ENCODE results near the gene SLC8A3.

DNA sequence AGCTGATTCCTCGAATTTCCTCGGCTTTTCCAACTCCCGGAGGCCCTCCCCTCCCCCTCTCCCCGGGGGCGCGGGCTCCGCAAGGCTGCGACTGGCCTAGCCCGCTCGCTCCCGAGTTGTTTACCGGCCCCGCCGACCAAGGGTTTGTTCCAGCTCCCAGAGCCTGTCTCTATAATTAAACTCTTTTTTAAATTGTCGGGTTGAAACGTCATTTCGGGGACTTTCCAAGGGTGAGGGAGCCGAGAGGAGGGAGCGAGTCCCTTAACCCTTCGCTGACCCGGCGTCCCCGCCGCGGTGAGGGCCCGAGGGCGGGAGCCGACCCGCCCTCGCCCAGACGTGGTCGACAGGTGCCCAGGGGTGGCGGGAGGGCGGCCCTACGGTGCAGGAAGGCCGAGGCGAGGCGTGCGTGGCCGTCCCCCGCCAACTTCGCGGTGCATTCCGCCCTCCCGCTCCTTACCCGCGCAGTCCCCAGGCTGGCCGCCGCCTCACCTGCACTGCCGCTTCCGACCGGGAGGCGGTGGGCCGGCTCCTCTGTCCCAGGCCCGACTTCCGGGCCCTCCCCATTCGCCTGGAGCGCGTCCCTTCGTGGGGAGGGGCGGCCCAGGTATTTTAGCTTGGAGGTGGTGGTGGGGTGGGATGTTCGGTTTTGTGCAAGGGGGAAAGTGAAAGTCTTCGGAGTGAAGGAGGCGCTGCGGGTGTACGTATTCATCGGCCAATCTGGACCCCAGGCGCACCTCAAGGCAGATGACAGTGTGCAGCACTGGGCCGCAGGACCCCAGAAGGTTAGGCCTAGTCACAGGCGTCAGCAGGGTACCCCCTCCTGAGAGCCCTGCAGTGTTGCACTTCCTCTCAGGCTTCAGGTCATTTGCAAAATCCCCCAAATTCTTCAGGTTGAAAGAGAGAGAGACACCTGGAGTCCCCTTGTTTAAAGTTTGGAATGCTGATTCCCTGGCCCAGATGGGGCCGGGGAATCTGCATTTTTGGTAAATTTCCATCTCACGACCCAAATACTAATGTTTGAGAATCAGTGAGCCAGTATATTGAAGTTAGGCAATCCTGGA is 3.0 kb upstream of the ZFP36L1 start:
- PRO-cap: bidirectional peak, plus-strand start at position 219 of the sequence, minus-strand start at position 118 of the sequence; unidirectional peak, minus-strand start at position 428 of the sequence

GRCh38 chr14:68822173-68822648 is 29.3 kb upstream of the ZFP36L1 start:
- PRO-cap: no peak

- PRO-cap: no peak
Observed at GRCh38 chr14:68882783-68883218, 89.9 kb upstream of the ZFP36L1 start.

GRCh38 chr14:68894006-68894707 is 84.9 kb downstream of the ACTN1 start:
- PRO-cap: no peak

GRCh38 chr14:68908133-68908530 is 71.0 kb downstream of the ACTN1 start:
- PRO-cap: no peak

DNA sequence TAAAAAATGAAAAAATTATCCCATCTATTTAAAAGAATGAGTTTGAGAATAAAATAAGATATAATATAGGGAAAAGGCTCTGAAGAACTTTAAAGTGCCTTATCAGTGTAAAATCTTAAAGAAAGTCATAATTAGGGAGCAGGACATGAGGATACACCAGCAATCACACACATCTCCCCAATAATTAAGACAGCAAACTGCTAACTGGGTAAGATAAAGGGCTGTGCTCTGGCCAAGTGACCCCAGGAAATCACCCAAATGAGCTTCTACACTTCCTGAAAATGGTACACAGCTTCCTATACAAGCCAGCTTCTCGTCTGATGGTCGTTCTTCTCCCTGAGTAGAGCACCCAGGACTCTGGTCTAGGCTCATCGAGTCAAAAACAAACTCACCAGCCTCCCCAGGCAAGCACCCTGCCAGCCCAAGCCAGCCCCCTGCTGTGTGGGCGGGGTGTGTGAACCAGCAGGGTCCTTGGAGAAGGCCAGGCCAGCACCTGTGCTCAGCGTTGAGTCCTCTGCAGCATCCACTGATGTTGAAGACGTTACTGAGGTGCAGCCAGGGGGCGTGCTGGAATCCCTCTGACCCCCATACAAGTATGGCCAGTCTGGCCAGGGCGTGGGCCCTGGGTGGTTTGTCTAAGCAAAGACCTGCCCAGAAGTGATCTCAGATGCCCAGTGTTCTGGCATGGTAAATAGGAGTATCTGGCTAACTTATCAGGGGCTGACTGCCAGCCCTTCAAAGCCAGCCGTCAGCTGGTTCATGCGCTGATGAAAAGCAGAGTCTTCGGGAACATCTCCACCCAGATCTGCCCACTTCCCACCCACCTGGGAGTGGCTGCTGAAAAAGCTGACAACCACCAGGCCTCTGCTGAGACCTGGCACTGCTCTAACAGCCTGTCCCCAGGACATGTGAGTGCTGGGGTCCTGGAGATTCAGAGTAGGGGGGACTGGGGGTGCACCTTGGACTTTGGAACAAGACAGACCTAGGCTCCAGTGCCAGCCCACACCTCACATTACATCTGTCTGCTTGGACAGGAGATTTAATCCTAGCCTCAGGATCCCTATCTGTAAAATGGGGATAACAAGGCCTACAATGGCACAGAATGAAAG is 41.3 kb downstream of the ACTN1 start:
- PRO-cap: bidirectional peak, plus-strand start at position 880 of the sequence, minus-strand start at position 681 of the sequence

DNA sequence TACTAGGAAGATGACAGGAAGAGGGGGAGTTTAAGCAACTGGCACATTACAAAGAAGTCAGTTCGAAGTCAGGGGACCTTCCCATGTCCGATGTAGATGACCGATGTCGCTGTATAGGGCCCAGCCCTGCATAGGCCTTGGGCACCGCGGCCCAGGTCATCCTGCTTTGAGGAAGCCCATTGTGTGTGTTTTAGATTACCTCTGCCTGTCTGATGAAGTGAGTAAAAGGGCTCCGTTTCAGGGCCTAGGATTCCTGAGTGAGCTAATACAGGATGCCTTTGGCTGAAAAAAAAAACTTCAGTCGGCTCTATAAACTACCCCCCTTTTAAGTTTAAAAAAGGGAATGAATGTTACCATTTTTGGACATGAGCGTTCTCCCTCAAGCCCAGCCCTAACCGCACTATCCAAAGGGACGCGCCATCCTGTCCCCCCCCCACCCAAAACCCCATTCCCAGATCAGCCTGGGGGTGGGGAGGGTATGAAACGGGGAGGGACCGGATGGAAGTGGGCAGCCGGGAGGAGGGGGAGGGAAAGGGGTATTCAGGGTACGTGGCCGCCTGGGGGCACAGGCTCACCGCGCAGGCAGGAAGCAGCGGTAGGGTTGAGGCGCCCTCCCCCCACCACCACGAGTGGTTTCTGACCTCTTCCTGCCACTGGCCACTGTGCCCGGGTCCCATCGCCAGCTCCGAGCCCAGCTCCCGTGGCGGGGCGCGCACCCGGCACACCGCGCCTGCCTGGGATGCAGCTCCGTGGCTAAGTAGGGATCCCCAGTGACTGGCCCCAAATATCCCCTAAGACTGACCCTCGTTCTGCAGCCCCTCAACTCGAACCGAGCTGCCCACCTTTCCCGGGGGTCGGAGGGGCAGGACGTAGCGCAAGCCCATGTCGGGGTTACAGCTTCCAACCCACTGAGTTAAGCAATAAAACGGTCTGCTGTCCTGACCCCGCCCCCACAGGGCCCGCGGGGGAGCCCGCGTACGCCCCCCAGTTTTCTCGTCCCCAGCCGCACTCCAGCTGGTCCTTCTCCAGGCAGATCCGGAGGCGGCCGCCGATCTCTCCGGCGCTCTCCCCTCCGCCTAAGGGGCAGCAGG is 1.4 kb downstream of the ACTN1 start:
- PRO-cap: bidirectional peak, plus-strand start at position 653 of the sequence, minus-strand start at position 264 of the sequence

GRCh38 chr14:69079362-69080054 is 73.4 kb downstream of the DCAF5 start:
- PRO-cap: bidirectional peak, plus-strand start at chr14:69079696, minus-strand start at chr14:69079594

DNA sequence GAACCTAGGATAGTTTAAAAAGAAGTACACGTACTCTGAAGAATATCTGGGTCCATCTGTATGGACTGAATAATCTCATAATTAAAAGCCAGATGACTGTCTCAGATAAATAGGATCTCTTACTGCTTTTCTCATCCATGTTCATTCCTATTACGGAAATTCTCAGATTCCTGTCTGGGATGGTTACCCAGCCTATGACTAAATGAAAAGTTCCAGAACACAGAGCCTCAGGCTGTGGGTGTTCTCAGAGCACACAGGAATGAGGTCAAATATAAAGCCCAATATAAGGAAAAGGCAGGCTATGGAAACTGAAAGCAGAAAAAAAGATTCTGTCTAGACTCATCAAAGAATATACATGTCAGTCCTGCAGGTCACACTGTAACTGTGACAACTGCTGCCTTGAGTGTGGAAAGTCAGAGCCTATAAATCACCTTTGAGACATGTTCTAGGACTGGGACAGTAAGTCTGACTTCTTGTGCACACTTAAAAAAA is 64.4 kb downstream of the DCAF5 start:
- PRO-cap: unidirectional peak, minus-strand start at position 152 of the sequence; unidirectional peak, minus-strand start at position 200 of the sequence

GRCh38 chr14:69226214-69226582 is 33.8 kb upstream of the GALNT16 start:
- PRO-cap: no peak

DNA sequence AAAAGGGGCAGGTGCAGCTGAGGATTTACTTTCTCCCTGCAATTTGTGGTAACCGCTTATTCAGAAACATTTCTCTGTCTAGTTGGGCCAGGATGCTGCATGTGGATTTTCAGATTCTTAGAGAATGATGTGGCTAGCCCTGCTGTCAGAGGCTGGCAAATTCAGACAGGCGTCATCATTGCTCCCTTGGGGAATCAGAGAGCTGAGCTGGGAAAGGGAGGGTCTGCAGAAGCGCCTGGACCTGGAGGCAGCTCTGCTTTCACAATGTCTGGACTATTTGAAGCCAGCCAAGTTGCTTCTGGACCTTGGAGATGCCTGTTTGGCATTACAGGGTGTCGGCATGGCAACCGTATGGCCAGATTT is 3.4 kb downstream of the GALNT16 start:
- PRO-cap: bidirectional peak, plus-strand start at position 228 of the sequence, minus-strand start at position 97 of the sequence

GRCh38 chr14:69316945-69317518 is 57.1 kb downstream of the GALNT16 start:
- PRO-cap: unidirectional peak, plus-strand start at chr14:69317343

- PRO-cap: no peak
Observed at GRCh38 chr14:69501218-69501739, 16.8 kb downstream of the PLEKHD1 start.

GRCh38 chr14:69712487-69713138 is 54.3 kb upstream of the SRSF5 start:
- PRO-cap: no peak

DNA sequence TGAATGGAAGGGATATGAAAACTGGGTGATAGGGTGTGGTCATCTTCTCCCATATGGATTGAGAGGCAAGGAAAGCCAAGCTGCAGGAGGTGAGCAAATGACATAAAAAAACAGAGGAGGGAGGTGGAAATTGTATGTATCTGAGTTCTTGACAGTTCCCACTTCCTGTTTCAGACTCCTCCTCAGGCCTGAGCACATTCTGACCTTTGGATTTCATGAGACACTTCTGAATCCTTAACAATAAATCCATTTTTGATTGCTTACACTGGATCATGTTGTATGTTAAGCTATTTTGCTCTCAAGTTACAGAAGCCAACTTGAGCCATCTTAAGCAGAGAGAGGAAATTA is 11.7 kb upstream of the SRSF5 start:
- PRO-cap: no peak

- PRO-cap: no peak
Observed at GRCh38 chr14:69937383-69937817, 58.2 kb downstream of the SMOC1 start.

DNA sequence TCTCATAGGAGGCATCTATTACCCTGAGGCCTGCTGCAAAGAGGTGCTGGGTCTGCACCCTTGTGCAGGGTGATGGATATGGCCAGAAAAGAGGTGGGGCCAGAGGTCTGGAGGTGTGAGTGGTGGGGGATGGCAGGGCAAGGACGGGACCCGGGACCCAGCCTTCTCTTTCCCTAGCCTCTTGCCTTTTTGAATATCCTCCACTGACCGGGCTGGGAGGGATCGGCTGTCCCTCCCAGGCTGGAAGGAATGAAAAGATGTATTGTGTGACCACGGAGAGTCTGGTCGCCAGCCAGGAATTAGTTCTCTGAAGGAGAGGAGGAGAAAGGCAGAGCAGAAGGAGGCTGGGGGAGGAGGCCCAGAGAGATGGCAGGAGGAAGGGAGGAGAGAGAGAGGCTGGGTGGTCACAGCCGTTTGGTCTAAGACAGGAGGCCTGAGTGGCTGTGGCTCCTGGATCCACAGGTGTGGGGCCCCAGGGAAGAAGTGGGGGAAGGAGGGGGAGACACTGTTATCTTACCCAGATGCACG is 101.6 kb downstream of the SMOC1 start:
- PRO-cap: no peak

GRCh38 chr14:70188258-70189567 is at the start of gene SLC8A3:
SLC8A3 (minus strand) TSS chr14:70188951.
- PRO-cap: no peak

GRCh38 chr14:70592259-70592704 is 8.2 kb downstream of the MED6 start:
- PRO-cap: no peak

DNA sequence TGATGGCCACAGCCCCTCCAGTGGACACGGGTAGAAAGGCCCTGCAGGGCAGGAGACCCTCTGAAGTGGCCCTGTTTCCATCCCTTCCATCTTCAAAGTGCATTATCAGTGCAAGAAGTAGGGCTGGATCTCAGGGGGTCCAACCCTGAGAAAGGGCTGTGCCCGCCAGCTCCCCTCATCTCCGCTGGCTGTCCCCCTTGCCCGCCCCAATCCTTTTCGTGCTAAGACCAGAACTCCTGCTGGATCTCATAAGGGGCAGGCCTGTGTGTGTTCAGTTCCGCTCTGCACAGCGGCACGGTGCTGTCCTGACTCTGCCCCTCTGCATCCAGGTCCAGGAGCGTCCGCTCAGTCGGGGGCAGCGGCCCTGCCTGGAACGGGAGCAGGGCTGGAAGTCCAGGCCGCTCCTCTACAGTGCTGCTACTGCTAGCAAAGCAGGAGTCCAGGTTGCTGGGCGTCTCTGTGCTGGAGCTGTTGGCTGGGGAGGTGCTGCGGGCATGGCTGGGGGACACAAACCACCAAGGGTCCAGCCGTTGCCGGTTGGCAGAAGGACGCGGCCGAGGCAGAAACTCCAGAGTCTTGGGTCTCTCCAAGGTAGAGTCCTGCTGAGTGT is 79.0 kb downstream of the MAP3K9 start:
- PRO-cap: no peak